ENCODE measurements around a stretch of chr6.

DNA sequence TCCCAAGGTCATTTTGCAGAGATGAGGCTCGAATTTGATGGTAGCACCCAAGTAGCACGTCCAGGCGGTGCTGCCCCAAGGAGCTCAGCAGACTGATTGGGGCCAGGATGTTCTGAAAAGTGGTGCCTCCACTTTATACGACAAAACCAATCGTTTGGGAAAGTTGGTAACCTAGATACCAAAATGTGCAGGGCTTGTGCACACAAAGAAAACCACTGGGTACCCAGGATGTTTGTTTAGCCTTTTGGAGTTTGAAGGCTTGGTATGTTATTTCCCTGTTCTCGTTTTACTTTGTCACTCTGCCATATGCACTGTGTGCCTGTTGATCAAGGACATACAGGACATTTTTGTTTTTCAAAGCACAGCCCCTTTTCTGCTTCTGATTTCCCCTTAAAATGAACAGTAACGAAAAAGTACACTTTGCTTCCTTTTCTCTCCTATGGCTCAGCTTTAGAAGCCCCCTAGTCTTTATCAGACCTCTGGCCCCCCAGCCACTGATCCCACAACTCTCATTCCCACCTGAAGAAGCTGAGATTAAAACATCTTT, 40.8 kb upstream of the PBOV1 start:
- CAGE, long polyA plus RNA = no peak
- RRBS = no CpG with 5 or more reads among the region's 7 CpGs

- CAGE, long polyA plus RNA = no peak
- RRBS = no CpG with 5 or more reads among the region's 2 CpGs
These were observed 14.9 kb downstream of the HEBP2 start for GRCh38 chr6:138418843-138419440.

- CAGE, long polyA plus RNA = no peak
- RRBS = no CpG with 5 or more reads among the region's 7 CpGs
These were observed 35.5 kb downstream of the HEBP2 start for GRCh38 chr6:138439361-138440069.

DNA sequence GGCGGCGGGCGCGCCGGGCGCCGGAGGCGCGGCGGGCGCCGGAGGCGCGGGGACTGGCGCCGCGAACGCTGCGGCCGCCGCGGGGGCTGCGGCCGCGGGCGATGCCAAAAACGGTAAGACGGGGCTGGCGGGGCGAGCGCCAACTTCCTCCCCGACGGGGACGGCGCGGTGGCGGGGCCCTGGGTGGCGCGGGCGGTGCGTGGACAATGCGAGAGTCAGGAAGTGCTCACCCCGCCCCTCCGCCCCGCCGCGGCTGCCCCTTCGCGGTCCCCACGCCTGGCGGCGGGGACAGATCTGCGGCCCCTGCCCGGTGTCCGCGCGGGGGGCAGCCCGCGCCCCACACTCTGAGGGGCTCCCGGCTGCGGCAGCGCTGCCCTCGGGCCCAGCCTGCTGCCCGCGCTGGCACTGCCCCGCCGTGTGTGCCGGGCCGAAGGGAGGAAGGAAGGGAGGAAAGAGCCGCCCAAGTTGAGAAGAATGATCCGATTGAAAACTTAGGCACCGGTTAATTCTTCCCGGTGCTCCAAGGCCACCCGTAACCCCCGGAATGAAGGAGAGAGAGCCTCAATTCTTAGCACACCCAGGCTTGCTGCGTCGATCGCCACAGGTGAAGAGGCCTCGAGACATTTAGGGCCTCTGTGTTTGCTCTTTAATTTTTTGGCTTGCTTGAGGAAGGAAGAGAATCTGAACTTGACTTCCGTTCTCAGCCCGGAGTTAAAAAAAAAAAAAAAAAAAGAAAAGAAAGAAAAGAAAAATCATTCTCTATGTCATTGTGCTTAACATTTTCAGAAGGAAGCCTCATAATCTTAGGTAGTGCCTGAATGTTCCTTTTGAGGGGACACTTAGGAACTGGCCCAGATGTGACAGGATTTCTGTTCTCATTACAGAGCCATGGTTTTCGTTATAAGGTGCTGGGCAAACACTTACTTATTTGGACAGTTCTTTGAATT, 948 bp downstream of the HECA start:
- CAGE, long polyA plus RNA = no peak
- RRBS = 2% methylated on average over 19 of the region's 82 CpGs

DNA sequence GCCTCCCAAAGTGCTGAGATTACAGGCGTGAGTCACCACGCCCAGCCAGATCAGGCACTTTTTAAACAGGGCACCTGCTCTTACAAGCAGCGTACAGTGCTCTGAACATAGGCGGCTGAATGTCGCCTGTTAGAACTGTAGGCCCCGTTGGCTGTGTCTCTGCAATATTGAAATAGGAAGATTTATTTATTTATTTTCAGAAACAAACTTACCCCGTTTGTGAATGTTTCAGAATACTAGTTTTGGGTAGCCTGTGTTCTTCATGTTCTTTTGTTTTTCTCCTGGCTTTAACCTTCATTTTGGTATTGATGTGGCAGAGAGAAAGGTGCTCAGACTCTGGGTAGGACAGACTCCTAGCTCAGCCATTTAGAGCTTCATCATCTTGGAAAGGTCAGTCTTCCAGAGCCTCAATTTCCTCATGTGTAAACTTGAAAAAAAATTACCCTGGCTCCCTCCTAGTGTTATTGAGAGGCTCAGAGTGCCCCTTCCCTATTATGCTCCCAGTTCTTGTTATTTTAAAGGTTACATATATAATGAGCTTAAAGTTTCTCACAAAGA, 2.1 kb downstream of the HECA start:
- CAGE, long polyA plus RNA = no peak
- RRBS = no CpG with 5 or more reads among the region's 7 CpGs

DNA sequence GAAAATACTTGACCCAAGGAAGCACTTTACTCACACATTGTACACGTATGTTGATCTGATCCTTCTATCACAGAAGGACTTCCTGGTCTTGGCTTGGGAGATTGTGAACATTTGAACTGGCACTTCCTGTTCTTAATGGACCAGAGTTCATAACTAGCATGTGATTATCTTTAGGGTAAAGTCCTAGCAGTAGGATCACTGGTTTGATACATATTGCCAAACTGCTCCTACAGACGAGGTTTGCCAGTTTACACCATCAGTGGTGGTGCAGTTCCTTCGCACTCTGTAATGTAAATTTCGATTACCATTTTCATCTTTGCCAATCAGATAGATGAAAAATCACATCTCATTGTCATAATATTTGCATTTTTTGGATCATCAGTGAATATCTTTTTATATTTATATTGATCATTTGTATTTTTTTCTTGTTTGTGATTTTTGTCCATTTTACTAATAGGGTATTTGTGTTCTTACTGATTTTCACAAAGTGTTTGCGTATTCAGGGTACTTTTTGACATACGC, 12.9 kb downstream of the HECA start:
- CAGE, long polyA plus RNA = no peak
- RRBS = no CpG with 5 or more reads among the region's 6 CpGs

DNA sequence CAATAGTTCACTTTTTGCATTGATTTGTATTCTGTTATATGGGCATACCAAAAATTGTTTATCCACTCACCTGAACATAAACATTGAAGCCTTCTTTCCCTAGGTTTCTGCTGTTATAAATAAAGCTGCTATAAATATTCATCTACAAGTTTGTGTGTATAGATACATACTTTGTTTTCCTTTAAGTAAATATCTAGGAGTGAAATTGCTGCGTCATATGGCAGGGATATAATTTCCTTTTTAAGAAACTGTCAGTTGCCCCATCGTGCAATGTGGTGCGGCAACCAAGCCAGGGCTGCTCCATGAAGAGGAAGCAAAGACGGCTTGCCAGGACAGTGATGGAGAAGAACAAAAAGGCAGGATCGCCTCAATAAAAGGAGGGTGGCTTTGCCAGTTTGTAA, 36.7 kb downstream of the CITED2 start:
- CAGE, long polyA plus RNA = no peak
- RRBS = no CpG with 5 or more reads among the region's 5 CpGs

DNA sequence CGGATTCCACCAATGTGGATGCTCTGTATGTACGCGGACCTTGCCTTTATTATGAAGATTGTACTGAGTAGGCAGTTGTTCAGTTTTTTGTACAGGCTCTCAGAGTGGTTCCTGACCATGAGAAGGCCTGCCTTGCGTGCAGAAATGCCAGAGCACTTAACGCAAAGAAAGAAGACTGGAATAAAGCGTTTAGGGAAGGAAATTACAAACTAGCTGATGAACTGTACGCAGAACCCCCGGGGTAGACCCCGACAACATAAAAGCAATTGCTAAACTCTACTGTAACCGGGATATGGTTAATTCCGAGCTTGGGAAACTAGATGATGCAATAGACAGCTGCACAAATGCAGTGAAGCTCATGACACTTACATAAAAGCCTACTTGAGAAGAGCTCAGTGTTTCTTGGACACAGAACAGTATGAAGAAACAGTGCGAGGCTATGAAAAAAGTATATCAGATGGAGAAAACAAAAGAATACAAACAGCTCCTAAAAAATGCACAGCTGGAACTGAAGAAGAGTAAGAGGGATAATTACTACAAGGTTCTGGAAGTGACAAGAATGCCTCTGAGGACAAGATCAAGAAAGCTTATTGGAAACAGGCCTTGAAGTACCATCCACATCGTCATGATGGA, 35.6 kb downstream of the CITED2 start:
- CAGE, long polyA plus RNA = no peak
- RRBS = 38% methylated on average over 1 of the region's 13 CpGs

DNA sequence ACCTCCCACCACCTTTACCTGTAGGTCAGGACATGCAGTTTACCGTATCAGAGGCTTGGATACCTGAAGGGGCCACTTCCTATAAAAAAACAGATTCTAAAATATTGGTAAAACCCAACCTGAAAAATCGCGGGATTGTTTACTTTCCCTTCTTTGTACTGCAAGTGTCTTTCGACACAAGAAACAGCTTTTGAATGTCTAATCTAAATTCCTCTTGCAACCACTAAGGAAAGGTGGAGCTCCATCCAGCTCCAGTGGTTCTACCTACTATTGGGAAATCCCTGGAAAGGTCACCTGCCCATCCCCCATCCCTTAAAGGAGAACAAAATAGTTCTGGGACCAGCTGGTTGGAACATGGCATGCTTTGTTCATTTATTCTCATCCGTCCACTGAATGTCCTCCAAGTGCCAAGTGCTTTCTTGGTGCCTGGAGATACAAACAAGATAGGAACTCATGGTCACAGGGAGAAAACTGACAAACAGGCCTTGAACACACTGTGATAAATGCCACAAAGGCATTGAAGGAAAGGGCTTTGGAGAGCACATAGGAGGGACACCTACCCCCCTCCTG, 2.1 kb upstream of the CITED2 start:
- CAGE, long polyA plus RNA = no peak
- RRBS = no CpG with 5 or more reads among the region's 5 CpGs

DNA sequence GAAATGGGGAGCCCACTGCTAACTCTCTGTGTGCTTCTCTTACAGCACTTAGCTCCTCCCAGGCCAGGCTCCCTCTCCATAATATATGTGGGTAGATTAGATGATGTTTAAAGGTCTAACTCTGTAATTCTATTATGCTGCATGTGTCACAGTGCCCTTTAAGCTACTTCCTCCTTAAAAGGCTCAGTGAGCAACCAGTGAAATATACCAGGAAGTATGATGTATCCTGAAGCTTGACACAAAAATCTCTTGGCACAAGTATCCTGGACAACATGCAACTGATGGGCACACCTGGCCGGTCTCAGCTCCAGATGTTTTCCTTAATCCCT, 59.1 kb upstream of the CITED2 start:
- CAGE, long polyA plus RNA = no peak
- RRBS = no CpG with 5 or more reads among the region's 1 CpG

DNA sequence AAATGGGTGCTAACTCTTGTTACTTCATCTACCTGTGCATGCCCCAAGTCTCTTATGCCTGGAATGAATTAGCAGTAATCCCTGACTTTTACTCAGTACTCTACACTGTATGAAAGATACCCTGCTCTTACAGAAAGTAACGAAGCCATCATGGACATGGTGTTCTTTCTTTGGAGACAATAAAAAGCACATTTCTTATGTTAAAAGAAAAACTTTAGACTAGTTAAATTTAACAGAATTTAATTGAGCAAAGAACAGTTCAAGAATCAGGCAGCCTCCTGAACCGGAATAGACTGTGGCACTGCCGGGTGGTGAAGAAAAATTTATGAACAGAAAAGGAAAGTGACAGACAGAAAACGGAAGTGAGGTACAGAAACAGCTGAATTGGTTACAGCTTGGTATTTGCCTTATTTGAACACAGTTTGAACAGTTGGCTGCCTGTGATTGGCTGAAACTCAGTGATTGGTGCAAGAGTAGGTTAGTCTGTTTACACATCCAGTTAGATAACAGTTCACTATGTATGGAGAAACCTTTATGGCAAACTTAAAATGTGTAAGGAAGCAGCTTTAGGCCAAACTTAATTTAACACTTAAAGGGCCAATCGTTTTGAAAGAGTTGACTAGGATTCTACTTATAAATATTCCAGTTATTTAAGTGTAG, 115.9 kb upstream of the CITED2 start:
- CAGE, long polyA plus RNA = no peak
- RRBS = no CpG with 5 or more reads among the region's 5 CpGs

- CAGE, long polyA plus RNA = no peak
- RRBS = no CpG with 5 or more reads among the region's 2 CpGs
These were observed 687.7 kb upstream of the CITED2 start for GRCh38 chr6:140062201-140062556.

- CAGE, long polyA plus RNA = no peak
- RRBS = 7% methylated on average over 3 of the region's 16 CpGs
These were observed 570.5 kb upstream of the GJE1 start for GRCh38 chr6:141562005-141562838.

GRCh38 chr6:141562839-141563230, 569.9 kb upstream of the GJE1 start:
- CAGE, long polyA plus RNA = no peak
- RRBS = no CpG with 5 or more reads among the region's 4 CpGs

- CAGE, long polyA plus RNA = no peak
- RRBS = no CpG with 5 or more reads among the region's 2 CpGs
These were observed 144.4 kb upstream of the GJE1 start for GRCh38 chr6:141988264-141988854.

- CAGE, long polyA plus RNA = no peak
- RRBS = no CpG with 5 or more reads among the region's 3 CpGs
These were observed 33.6 kb downstream of the ADGRG6 start for GRCh38 chr6:142335291-142335933.

GRCh38 chr6:142375276-142375819, 73.5 kb downstream of the ADGRG6 start:
- CAGE, long polyA plus RNA = no peak
- RRBS = no CpG with 5 or more reads among the region's 4 CpGs

GRCh38 chr6:142761318-142762203, 183.4 kb downstream of the HIVEP2 start:
- CAGE, long polyA plus RNA = no peak
- RRBS = no CpG with 5 or more reads among the region's 3 CpGs

DNA sequence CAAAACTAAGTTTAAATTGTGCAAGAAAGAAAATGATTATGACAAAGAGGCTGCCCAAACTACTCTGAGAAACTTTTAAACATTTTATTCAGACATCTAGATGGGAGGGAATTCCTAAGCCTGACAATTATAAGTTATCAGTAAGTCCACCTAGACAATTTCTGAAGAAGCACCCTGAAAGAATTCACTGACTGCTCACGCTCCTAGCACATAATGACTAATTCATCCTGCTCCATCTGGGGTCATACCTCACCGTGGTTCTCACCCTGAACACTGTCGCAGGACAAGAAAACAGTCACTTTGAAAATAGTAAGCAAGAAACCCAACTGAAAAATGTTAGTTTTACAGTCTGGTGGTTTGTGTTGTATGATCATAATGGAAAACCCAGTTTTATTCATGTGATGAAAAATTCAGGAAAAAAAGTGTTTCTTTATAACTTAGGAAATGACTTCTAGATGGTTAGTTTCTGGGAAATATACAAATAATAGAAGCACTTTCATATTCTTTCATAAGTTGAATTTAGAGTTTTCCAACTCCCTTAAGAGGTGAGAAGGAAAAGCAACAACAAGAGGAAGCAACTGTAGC, 94.3 kb downstream of the HIVEP2 start:
- CAGE, long polyA plus RNA = no peak
- RRBS = no CpG with 5 or more reads among the region's 3 CpGs

- CAGE, long polyA plus RNA = no peak
- RRBS = no CpG with 5 or more reads among the region's 2 CpGs
These were observed 56.2 kb downstream of the HIVEP2 start for GRCh38 chr6:142888737-142889264.